ENCODE measurements around a stretch of chr20.

DNA sequence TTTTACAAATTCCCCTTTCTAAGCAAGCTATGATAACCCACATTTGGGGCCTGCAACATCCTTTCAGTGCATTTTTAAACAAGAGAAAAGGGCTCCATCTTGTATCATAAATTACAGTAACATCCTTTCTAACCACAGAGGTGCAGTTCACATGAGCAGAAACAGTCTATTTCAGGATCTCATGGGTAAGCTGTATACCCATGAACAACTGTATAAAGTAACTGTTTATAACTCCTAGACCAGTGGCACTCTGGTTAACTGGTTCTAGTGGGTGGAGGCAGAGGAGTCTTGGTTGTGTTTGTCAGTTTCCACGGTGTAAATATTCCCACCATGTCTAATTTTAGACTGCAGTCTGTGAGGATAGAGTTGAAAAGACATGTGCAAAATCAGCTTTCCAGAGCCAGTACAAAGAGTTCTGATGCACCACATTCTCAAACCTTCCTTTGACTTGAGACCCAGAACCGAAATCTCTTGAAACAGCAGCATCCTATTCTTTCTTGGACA, 113.1 kb upstream of the ZNF217 start:
- PRO-cap = no peak

DNA sequence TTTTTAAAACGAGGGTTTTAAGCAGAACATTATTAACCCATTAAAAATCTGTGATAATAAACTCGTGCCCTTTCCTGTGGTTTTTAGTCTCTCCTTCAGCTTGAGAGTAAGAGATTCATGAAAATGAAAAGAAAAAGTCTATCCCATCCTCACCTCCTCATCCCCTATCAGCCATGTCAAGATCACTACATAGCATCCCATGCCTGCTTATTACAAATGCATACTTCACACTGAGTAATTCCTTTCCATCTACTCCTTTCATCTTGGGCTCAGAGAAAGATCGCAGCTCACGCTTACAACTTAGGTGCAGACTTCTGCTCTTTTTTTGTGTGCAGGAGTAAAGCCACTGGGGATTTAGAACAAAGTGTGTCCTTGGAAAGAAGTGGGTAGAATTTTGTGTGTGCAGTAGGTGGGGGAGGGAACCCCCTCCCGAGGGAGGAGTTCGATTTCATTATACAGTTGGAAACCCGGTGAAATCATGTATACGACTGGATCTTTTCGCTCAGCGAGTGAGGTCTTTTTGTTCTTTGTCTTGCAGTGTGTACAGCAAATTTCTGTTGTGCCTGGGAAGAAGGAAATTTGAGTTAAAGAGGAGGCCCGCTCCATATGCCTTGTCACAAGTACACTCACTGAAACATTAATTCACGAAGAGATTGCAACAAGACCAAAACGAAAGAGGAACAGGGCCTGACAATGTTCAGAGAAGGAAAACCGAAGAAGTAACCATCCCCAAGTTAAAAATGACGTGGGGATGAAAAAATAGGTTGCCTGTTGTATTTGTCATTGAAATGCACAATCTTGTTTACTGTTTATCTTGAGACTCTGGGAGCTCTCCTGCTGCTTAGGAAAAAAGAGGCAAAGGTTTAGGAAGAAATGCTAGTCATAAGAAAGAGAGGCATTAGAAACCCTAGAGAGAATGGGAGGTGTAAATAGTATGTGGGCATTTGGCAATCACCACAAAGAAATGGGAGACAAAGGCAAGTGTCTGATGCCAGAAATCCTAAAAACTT, 146.5 kb upstream of the ZNF217 start:
- PRO-cap = no peak

GRCh38 chr20:53867180-53867570, 203.2 kb downstream of the BCAS1 start:
- PRO-cap = no peak

- PRO-cap = no peak
Observed at GRCh38 chr20:53884723-53884967, 185.7 kb downstream of the BCAS1 start.

- PRO-cap = no peak
Observed at GRCh38 chr20:53905115-53905952, 165.1 kb downstream of the BCAS1 start.

GRCh38 chr20:53922770-53923459, 147.5 kb downstream of the BCAS1 start:
- PRO-cap = no peak

DNA sequence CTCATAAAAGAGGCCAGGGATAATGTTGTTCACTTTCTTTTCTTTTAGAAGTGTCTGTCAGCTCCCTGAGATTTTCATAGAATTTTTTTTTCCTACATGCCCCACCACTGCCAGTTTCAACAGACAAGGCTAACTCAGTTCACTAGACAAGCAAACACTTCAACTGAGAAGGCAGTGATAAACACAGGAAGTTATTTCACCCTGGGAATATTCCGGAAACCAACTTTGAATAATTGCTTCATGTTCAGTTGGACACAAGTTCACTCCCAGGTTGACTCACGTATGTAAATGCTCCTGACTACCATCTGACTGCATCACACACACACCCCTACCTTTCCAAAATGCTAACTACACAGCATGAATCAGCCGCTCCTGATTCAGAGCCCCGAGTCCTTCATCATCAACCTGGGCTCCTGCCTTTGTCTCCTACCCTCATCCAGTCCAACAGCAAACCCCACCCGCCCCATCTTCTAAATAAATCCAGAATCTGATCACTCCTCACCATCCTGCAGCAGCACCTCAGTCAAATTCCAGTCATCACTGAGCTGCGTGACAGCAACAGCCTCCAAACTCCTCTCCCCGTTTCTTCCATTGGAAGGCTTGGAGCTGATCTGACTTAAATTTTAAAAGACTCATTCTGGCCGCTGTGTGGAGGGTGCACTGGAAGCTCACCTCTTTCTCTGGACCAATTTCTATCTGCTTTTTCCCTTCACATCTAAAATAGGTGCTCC, 143.7 kb downstream of the BCAS1 start:
- PRO-cap = no peak

DNA sequence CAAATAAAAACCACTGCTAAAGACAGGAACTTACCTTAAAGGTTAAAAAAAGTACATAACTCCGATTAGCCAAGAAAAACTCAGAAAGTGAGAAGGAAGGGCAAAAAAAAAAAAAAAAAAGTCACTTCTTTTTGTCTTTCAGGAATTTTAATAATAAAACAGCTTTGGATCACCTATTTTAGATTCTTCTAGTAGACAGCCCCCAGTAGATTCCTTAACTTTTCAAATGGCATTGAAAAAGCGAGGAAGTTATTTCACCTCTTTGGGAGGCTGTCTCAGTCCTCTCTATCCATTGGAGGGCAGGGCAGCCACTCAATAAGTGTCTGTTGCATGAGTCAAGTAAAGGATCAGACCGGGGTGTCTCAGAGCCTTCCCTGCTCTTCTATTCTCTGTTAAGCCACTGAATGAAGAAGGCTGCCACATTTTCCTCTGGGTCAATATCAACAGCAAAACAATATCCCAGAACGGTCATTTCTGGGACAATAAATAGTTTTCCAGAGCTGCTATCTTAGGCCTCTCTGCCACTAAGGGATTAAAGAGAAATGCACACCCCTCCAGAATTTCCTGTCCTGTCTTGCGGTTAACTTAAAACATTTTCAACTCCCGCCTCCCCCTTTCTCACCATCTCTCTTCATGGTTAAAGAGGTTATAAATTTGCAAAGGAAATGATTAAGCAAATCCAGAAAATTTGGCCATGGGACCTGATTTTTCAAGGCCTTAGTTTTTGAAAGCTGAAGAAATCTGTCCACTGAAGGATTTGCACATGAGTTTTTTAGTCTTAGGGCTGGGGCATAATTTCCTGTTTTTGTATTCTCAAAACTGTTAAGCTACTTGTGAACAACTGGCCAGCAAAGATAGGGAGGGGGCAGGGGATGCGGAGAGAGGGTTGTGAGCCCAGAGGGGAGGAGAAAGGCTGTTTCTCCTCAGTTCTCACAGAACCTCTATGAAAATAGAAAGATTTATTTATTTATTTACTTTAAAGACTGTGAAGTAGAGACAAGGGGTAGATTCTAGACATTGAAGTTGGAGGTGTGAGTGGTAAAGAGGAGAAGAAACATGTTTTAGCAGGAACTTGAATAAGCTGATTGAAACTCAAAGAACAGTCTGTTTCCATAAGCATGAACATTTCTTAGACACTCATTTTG, 135.8 kb downstream of the BCAS1 start:
- PRO-cap = no peak

- PRO-cap = no peak
Observed at GRCh38 chr20:53957294-53957709, 113.1 kb downstream of the BCAS1 start.

- PRO-cap = no peak
Observed at GRCh38 chr20:54103298-54103648, 32.9 kb upstream of the BCAS1 start.

- PRO-cap = no peak
Observed at GRCh38 chr20:54104032-54104580, 33.7 kb upstream of the BCAS1 start.

- PRO-cap = no peak
Observed at GRCh38 chr20:54132461-54132882, 41.3 kb downstream of the CYP24A1 start.

- PRO-cap = no peak
Observed at GRCh38 chr20:54133356-54133918, 40.3 kb downstream of the CYP24A1 start.

DNA sequence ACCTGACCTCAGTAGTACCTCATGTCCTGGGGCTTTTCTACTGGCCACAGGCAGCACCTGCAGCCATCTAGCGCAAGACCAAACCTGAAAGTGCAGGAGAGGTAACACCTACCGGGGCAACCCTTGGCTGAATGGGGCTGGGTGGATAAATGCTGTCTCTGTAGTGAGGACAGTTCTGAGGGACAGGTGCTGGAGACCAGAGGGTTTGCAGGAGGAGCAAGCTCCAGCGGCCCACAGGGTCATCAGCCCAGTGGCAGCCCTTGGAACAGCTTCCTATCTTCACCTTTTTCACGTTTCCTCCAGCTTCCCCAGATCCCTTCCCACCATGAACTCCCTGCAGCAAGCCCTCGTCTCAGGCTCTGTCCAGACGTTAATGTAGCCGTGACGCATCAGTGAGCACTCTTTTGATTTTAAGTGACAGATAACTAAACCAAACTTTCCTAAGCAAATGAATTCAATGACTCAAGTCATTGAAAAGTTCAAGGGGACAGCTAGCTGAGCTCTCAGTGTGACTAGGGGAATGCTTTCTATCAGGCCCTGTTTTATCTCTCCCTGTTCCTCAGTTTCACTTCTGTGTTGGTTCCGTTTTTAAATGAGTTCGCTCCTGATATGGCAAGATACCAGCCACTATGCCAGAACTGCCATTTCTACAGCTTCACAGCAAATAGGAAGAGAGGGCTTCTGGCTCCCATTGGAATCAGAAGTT, 12.2 kb upstream of the PFDN4 start:
- PRO-cap = no peak

DNA sequence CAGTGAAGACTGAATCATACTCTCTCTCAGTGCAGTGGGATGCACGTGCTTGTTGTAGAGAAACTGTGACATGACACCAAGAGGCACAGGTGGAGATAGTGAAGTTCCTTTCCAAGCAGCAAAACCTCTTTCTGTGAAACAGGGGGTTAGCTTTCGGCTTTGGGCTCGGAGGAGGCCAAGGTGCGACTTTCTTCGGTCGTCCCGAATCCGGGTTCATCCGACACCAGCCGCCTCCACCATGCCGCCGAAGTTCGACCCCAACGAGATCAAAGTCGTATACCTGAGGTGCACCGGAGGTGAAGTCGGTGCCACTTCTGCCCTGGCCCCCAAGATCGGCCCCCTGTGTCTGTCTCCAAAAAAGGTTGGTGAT, 599.0 kb downstream of the DOK5 start:
- PRO-cap = no peak

GRCh38 chr20:56004890-56005168, 490 bp downstream of the CBLN4 start:
- PRO-cap = no peak

GRCh38 chr20:56146783-56147180, 101.8 kb upstream of the MC3R start:
- PRO-cap = no peak

GRCh38 chr20:56367712-56368926, 9.3 kb downstream of the FAM210B start:
- PRO-cap = no peak

GRCh38 chr20:56554686-56555355, 21.8 kb downstream of the FAM209B start:
- PRO-cap = no peak

DNA sequence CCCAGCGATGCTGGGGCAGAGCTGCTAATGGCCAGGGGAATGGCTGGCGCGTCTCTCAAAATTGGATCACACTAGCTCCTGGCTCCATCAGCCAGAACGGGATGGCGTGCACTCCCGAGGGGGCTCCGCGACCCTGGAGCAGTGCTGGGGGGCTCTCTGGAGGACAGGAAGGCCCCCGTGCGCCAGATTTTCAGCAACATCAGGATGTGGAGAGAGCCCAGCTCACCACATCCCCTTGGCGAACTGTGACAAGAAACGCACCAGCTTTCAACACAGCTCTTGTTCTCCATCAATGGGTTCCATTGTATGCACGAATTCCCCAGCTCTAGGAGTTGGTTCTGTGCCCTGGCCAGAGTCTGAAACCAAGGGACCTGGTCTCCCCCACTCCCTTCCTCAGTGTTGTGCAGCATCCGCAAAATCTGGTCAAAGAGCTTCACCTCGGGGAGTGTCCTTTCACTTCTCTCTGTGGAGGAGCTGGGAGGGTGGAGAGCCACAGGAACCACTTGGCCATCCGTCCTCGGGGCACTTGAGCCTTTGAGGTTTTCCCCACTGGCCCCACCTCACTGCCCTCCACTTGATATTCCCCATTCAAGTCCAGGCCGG, 74.2 kb downstream of the TFAP2C start:
- PRO-cap = no peak

Data from peritoneum (tissue), 1 donor.